Trachea (tissue), 1 donor: ENCODE data around the gene RNF32.

DNA sequence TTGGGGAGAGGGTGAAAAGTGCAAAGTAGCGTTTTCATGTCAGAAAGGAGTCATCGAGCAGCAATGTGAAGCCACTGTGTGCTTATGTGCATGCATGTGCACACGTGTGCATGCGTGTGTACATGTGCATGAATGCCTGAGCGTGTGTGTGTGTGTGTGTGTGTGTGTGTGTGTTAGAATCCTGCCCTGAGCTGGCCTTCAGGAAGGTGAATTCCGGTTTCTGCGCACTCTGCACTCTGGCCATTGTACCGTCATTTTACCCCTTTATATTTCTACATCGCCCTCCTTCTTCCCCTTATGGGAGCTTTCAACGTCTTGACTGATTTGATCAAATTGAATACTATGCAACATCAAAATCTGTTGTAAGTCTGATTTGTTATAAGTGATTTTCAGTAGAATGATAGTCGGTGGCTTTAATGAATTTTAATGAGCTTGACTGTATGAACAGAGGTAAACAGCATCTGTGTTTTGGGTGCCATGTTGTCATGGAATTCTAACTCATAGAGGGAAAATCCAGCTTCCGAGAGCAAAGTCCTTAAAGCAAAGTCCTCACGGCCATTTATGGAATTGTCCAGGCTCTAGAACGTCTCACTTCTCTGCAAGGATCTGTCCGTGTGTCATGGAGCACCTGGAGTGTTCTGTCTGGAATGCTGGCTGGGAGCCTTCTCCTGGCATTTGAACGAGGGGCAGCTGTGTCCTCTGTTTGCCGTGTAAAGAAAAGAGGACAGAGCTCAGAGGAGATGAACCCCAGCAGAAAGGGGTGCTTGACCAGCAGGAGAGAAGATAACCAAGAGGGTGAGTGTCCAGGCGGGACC, 148.7 kb upstream of the SHH start:
- PRO-cap: no peak

GRCh38 chr7:156640638-156641538, at the start of gene RNF32:
RNF32 (plus strand) TSS chr7:156640774.
- PRO-cap: bidirectional peak, plus-strand start at chr7:156640794, minus-strand start at chr7:156640511

GRCh38 chr7:156650719-156651110, 10.1 kb downstream of the RNF32 start:
- PRO-cap: no peak

GRCh38 chr7:156678760-156679495, 38.4 kb downstream of the RNF32 start:
- PRO-cap: no peak

DNA sequence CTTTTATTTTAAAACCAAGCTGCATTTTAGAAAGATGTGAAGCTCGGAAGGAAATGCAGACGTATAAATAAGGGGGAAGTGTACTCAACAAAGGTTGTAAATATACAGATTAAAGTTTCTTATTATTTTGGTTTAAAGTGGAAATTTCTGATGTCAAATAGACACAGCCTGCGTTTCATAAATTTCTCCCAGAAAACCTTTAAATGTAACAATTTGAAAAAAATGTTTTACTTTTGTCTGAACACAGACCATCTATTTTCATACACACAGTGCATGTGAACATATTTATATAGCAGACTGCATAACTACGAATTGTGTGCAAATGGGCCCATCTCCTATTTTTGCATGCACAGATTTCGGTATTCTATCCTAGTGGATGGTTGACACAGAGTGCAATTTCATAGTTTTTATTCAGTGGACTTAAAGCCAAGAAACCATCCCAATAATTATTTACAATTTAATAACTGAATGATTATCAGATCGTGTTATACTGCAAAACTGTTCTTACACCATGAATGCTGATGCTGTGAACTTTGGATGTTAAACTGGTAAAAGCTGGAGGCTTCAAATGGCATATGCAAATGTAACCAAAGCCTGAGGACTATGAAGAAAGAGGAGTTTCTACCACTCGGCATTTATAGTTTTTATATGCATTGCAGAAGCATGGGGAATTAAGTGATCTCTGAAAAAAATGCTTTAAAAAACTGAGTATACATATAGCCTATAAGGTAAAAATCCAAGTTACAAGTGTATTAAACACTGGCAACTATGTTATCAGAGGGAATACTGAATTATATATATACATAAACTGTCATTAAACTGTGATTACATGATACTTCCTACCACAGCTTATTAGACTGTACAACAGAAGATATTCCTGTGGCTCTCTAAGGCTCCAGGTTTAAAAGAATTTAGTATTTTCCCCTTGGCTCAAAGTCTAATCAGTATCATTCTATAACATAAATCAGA, 42.3 kb downstream of the RNF32 start:
- PRO-cap: no peak

GRCh38 chr7:156763916-156764603, 123.5 kb downstream of the RNF32 start:
- PRO-cap: no peak

- PRO-cap: no peak
Observed at GRCh38 chr7:156861784-156862302, 31.1 kb downstream of the LMBR1 start.

DNA sequence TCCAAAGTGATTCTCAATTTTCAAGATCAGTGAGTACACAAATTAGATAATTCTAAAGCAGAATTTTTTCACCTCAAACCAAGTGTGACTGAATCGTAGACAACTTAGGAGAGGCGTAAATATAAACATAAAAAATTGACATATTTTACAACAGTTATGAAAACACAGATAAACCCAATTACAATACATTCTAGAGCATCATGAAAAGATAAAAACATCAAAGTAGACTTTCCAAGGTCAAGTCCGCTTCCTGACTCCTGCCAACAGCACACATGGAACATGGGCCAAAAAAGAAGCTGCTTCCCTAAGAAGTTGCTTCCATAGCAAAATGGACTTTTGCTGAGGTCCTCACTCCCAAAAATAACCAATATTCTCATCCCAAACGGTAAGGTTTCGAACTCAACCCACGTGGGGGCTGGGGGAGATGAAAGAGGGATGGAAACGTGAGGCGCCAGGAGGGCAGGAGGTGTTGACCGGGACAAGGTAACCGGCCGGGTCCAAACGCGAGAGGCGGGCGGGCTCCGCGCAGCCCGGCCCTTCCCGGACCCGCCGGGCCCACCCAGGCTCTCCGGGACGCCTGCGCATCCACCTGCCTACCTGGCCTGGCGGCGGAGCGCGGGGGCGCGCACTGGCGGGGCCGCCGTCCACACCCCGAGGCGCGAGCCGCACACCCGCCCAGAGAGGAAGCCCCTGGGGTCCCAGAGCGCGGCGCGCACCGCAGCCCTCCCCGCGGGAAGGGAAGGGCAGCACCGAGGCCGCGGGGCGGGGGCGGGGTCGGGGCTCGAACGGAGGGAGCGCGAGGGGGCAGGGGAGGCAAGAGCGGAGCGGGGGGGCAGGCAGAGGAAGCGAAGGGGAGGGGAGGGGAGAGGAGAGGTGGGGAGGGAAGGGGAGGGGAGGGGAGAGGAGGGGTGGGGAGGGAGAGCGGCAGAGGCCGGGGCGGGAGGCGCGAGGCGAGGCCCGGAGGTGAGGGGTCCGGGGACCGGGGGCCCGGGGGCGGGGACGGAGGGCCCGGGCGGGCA, 801 bp downstream of the LMBR1 start:
- PRO-cap: unidirectional peak, plus-strand start at position 927 of the sequence

DNA sequence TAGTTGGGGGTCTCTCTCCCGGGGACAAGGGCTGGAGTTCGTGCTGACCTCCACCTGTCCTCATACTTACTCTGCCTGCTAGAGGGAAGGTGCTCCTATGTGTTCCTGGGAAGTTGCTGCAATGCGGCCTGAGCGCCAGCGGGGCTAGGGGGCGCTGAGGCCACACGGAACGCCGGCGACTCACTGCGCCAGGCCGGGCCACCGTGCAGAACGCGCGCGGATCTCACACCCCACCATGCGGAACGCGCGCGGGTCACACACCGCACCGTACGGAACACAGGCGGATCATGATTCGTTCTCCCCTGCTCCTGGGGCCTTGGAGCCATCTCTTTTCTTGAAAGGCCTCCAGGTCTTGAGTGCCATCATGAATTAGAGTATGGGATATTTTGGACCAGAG, 15.9 kb upstream of the LMBR1 start:
- PRO-cap: no peak

DNA sequence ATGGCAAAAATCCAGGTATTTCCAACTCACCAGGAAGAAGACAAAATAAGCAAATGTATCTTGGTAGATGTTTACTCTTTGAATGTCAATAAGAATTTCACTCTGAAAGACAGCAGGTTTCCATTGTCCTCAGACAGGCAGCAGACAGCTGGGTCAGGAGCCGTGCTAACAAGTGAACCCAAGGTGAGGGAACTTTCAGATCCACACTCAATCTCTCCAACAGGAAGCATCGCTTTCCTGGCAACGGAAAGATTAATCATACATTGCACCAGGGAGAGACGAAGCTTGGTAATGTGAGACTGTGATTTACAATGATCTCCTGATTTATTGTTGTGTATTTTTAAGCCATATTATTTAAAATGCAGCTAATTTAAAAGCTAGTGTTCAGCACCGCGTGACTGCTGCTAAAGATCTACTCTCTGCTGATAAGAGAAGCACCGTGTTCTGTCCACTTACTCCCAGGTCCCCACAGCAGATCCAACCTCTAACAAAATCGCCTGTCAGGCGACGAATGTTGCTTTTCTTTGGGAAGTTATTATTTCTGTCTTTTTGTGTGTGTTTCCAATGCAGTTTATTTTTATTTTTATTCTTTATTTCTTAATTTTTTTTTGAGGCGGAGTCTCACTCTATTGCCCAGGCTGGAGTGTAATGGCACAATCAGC, 17.4 kb upstream of the NOM1 start:
- PRO-cap: no peak

- PRO-cap: no peak
Observed at GRCh38 chr7:156942518-156943152, 6.9 kb upstream of the NOM1 start.

GRCh38 chr7:157183349-157184233, 44.9 kb downstream of the UBE3C start:
- PRO-cap: no peak

DNA sequence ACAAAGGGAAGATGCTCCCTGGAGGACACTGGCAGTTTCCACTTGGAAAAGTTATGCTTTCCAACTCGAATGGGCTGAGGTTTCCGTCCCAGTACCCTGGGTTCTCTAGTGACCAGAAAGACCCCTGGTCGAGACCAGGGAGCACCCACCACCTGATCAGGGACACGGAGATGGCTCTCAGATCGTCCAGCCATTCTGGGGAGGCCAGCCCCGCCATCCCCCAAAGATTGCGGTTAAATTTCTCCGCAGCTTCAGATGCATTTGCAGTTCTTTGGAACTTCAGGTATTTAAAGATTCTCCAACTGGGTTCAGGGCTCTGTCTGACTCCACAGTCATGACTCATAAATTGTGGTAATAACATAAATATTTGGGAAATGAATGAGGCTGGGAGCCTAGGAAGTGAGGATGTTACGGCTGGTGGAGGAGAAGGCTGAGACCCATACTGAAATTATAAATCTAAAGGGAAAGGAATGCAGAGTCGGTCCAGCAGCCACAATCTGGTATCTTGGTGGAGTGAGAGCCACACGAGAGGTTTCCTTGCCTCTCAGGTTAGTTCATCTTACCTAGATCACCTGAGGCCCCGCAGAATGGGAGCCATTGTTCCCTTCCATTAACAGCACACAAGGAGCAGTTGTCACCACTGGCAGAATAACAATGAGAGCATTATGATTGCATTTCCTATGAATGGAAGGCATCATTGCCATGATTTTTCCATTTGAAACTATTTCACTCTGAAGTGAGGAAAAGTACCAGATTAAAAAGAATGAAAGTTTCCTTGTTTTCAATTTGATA, 26.7 kb upstream of the DNAJB6 start:
- PRO-cap: no peak

DNA sequence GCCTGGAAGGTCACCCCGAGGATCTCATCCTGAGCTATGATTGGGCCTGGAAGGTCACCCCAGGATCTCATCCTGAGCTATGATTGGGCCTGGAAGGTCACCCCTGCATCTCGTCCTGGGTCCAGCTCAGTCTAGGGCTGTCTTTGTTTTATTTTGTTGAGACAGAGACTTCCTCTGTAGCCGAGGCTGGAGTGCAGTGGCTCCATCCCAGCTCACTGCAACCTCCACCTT, 16.9 kb upstream of the DNAJB6 start:
- PRO-cap: no peak

DNA sequence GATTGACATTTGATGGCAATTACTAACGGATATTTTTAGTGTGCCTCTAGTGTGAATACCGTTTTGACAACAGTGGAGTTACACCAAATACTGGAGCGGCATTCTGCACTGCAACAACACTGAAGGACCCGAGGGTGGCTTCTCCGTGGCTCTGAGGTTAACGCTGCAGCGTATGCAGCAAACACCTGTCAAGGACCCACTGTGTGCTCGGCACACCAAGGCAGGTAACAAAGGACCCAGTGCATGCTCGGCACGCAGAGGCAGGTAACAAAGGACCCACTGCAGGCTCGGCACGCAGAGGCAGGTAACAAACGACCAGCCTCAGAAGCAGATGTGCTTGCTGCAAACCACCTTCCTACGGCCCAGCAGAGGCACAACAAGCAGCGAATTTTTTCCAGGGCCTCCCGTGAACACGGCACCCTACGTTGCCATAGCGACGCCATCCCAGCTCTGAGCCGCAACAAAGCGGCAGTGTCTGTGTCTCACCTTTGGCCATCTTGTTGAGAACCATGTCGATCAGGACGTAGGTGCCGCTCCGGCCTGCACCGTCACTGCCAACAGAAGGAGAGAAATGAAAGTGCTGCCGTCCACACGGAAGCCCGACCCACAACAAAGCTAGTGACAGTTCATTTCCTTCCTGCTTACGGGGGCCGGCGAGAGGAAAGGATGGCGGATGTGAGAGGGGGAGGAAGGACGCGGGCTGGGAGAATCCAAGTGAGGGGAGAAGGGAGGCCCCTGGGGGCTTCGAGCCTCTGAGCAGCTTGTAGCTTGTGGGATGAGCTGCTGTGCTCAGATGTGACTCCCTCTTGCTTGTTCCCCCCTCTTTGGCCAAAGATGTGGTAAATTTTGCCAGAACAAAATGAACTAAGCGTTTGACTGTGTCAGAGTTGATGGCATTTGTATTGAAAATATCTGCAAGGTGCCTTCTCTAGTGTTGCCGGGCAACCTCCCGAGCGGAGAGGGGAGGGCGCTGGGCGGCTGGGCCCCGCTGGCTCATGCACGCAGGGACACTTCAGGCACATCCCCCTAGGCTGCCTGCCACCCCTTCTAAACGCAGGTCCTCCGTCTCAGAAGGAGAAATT, 232.0 kb downstream of the DNAJB6 start:
- PRO-cap: no peak

- PRO-cap: no peak
Observed at GRCh38 chr7:158008861-158009466, 578.7 kb downstream of the PTPRN2 start.

DNA sequence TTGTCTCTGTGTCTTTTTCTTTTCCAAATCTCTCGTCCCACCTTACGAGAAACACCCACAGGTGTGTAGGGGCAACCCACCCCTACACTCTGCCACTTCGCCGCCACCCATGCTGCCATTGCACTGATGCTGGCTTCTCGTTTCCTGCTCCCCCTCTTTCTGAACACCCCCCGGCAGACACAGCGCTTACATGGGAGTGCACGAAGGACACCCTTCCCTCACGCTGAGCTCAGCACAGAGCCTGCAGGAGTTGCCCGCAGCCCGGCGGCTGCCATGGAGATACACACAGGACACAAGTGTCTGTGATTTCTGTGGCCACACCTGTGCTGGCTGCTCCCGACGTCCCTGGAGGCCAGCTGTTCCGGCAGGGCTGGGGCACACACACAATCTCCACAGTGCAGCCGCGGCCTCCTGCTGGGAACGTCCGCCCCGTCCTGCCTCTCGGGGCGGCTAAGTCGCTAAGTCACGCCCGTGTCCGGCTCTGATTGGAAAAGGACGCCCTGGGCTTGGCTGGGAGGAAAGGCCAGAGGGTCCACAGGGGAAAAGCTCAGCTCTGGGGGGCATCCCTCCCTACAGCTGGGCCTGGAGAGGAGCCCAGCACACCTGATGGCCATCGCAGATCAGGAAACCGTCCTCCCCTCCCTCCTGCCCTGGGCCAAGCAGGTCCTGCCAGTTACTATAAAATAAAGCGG, 349.8 kb downstream of the PTPRN2 start:
- PRO-cap: no peak

GRCh38 chr7:158263644-158264715, 323.6 kb downstream of the PTPRN2 start:
- PRO-cap: no peak

DNA sequence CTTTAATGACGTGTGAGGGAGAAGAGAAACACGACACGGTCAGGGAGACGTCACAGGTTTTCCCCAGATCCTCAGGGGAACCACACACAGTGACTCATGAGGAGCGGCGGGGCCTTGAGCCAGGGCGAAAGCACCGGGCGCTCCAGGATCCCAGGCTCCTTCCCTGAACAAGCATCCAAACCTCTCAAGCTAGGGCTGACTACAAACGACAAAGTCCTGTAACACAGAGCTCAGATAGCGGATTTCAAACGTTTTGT, 155.5 kb downstream of the PTPRN2 start:
- PRO-cap: bidirectional peak, plus-strand start at position 97 of the sequence, minus-strand start outside the sequence

GRCh38 chr7:158484625-158485396, 102.8 kb downstream of the PTPRN2 start:
- PRO-cap: no peak